ENCODE data around the gene HLX.

GRCh38 chr1:218480149-218480566 lies 135.0 kb downstream of the TGFB2 start:
- PRO-cap, result unidirectional peak, minus-strand start at chr1:218480251

DNA sequence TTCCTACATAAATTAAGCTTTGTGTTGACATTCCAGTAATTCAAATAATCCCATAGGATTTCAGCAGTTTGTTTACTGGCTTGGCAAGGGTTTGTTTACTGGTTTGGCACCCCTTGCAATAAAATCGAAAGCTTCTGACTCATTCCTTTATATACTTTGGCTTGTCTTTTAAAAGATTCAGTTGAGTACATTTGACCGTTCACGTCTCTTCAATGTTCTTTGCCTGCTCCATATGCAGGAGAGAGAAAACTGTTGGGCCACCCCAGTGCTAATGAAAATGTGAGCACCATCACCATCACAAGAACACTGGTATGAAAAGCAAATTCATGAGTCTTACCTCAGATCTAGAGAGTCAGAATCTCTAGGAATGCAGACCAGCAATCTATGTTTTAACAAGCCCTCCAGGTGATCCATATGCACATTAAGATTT lies 32.8 kb downstream of the ZC3H11B start:
- PRO-cap, result unidirectional peak, minus-strand start at position 209 of the sequence

DNA sequence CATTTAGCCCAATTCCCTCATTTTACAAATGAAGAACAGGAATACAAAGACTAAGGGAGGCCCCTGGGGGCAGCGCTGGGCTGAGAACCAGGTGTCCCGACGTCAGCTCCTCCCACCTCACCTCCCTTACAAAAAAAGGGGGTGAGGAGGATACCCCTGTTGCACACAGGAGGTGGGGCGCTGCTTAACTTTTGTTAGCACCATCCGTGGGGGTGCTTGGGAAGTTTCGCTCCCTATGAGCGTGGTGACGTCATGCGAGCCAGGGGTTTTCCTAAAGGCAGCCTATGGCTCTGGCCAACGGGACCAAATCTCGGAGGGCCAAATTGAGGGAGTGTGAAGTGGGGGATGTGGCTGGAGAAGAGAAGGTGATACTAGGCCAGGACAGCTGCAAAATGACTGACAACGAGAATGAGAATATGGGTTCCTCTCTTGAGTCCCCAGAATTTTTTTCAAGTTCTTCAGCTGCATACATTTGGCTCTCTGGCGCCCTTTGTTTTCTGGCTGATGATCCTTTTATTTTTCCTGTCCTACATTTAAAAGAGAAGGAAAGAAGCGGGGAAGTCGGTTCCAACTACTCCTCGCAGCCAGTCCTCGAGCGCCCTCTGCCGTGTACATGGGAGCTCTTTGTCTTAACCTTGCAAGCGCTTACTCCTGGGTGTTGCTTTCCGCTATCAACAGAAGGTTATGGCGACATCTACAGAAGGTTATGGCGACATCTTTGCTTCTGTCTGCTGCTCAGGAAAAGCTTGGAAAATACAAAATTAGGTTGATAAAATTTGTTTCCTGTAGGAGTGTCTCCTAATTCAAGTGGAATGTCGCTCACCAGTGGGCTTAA lies 47.9 kb upstream of the ZC3H11B start:
- PRO-cap, result no peak

GRCh38 chr1:219883760-219884490 lies 44.4 kb downstream of the SLC30A10 start:
- PRO-cap, result no peak

- PRO-cap, result no peak
Measured at GRCh38 chr1:220018852-220019331, 27.4 kb downstream of the EPRS1 start.

- PRO-cap, result no peak
Measured at GRCh38 chr1:220118796-220119464, 25.0 kb downstream of the IARS2 start.

- PRO-cap, result no peak
Measured at GRCh38 chr1:220267209-220268158, 4.8 kb downstream of the RAB3GAP2 start.

DNA sequence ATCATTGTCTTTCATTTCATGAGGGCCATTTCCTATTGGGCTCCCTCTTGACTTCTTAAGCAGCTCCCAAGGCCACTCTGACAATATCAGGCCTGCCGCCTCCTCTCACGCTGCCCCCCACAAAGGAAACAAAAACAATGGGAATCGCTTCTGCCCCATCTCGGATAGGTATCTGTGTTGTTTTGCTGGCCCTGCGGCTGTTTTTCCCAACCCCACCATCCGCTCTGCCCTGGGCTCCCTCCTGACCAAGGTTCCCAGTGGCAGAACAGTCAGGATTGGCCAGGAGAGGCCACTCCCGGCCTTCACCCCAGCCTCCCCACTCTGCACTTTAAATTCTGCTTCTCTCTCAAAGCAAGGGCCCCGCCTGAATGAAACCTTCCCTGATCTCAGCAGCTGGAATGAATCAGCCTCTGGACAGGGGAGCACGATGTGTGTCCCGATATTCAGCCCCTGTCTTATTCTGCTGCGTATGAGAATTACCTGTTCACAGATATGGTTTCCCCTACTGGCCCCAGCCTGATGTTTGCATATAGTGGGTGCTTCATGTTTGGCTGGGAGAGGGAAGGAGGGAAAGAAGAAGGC lies 16.3 kb downstream of the C1orf115 start:
- PRO-cap, result no peak

GRCh38 chr1:220770684-220771047 lies 16.0 kb upstream of the MTARC1 start:
- PRO-cap, result no peak

DNA sequence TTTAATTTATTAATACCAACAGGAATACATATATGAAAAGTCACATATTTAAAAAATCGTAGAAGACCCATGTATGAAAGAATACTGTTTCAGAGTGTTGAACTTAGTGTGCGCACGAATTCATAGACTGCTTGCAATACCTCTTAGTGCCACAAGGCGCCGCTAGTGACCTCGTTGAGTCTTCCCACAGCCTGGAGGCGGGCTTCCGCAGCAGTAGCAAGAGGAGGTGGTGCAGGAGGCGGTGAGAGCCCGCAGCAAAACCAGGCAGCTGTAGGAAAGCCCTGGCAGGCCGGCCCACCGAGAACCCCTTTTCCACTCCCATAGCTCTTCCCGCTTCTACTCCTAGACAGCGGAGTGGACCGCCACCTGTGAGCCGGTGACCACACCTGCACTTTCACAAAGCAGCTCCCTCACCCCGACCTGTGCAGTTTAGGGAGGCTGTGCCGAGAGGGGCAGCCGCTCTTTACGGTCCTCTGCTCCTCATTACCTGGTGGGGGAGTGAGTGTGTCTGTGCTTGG lies 23.5 kb downstream of the MTARC1 start:
- PRO-cap, result no peak

- PRO-cap, result bidirectional peak, plus-strand start at chr1:220879401, minus-strand start at chr1:220879204; unidirectional peak, plus-strand start at chr1:220879633
Measured at GRCh38 chr1:220879270-220880416, at the start of gene HLX. HLX (plus strand) TSS chr1:220879443.

- PRO-cap, result no peak
Measured at GRCh38 chr1:221316354-221316780, 425.5 kb downstream of the DUSP10 start.

- PRO-cap, result no peak
Measured at GRCh38 chr1:221707937-221708584, 33.8 kb downstream of the DUSP10 start.

- PRO-cap, result no peak
Measured at GRCh38 chr1:221738687-221739832, 2.8 kb downstream of the DUSP10 start.

- PRO-cap, result no peak
Measured at GRCh38 chr1:221740981-221741211, 993 bp downstream of the DUSP10 start.

GRCh38 chr1:221969260-221969751 lies 227.4 kb upstream of the DUSP10 start:
- PRO-cap, result no peak

DNA sequence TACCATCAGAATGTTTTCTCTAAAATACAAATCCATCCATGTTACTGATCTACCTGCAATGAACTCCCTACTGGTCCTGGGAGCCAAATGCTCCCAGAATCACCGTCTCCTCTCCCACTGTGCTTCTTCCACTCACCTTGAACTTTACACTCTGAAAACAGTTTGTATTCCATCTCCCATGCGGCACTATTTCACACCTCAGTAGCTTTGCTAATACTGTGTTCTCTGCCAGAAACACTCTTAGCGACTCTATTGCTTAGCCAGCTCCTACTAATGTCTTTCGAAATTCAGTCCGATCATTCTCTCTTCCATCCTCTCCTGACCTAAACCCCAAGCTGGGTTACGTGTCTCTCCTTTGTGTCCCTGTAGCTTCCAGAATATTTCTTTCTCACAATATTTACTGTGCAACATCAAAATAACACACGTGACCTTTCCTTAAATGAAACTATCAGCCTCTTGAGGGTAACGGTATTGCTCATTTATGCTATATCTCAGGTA lies 284.4 kb upstream of the DUSP10 start:
- PRO-cap, result no peak

GRCh38 chr1:222068863-222069412 lies 327.0 kb upstream of the DUSP10 start:
- PRO-cap, result no peak

DNA sequence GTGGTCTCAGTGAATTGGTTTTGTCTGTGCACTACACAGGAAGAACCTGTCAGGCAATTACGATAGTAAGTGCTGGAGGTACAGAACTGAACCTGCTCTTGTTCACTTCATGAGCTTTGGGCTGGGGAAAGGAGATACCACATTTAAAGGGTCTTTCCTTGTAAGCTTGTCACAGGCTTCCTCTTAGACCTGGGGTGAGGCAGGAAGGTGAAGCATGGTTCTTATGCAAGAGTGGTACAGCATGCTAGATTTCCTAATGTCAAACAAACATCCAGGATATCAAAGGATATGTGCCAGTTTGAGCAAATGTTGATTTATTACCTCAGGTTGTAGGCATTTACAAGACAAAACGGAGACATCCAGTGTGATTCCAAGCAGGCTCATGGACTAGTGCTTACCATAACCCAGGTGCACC lies 25.9 kb downstream of the HHIPL2 start:
- PRO-cap, result no peak

GRCh38 chr1:222669169-222669761 lies 43.0 kb downstream of the AIDA start:
- PRO-cap, result no peak